Measurements from ENCODE around the genes FSTL4 and CDKN2AIPNL.

DNA sequence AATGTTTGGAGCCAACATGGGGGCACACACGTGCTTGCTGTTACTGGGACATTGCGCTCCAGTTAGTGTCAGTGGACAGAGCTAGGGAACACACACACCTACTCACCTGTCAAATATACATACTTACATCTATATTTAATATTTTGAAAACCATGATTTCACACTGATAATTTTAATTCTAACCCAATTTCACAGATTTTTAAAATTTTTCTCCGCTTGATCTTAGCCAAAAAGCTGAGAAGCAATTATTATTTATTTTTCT lies 10.2 kb downstream of the ZCCHC10 start:
- PRO-cap = no peak
- RAMPAGE, long total RNA = no peak

DNA sequence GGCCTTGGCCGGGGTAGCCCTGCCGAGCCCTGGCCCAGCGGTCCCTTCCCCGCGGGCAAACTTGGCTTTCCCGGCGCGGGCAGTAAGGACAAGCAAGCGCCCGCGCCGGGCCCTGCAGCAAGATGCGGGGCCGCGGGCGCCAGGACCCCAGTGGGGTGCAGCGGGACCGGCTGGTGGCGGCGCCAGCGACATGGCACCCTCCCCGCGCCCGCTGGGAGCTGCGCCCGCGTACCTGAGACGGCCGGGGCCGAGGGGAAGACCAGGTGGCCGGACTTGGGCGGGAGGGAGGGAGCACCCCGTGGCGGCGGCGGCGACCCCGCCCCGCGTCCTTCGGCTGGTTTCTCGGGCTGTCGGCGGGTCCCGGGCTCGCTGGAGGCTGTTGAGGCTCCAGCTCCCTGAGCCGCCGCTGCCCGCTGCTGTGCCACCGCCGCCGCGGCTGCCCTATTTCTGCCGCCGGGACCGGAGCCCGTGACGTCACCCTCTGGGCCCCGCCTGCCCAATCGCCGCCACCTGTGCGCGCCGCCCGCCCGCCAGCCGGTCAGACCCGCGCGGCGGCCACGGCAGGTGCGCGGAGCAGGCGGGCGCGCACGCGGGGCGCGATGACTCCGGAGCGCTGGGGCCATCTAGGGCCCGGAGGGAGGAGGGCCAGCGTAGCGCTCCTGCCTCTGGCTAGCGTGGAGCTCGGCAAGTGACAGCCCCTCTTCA lies at the start of gene FSTL4:
TSS of gene FSTL4 (minus strand) at position 449 of the 705 bp plus-strand sequence.
- PRO-cap = no peak
- RAMPAGE, long total RNA = no peak

DNA sequence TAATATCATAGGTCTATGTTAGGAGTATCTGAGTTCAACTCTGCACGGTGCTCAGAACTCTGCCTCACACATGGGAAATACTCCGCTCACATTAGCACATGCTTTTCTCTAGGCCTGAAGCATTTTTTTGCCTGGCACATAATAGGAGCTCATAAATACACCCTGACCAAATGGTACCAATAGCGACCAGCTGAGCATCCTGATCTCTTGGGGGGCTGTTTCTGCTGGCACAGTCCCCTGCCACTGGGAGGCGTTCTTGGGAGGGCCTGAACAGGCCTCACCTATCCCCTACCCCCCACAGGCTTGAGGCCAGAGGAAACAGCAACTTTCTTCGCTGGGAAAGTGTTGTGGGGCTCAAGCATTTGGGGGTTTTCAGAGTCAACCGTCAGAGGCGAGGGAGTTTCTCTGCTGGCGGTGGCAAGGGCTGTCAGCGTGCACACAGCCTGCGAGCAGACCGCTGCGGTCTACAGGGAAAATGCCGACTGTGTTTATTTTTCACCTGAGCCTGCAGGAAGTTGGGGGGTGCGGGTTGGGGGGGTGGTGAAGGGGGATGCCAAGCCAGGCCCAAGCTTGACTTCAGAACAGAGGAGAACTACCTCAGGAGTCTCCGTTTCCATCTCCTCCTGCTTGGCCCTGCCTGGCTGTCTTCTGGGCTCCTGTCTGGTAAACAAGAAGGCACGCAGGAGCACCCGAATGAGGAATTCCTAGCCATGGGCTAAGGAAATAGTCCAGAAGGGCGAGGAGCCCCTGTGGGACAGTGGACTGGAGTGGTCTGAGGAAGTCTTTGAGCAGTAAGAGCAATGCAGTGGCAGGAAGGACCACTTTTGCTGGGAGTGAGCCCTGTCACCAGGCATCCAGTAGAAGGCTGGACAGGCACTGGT lies 18.0 kb downstream of the TCF7 start:
- PRO-cap = no peak
- RAMPAGE, long total RNA = no peak

DNA sequence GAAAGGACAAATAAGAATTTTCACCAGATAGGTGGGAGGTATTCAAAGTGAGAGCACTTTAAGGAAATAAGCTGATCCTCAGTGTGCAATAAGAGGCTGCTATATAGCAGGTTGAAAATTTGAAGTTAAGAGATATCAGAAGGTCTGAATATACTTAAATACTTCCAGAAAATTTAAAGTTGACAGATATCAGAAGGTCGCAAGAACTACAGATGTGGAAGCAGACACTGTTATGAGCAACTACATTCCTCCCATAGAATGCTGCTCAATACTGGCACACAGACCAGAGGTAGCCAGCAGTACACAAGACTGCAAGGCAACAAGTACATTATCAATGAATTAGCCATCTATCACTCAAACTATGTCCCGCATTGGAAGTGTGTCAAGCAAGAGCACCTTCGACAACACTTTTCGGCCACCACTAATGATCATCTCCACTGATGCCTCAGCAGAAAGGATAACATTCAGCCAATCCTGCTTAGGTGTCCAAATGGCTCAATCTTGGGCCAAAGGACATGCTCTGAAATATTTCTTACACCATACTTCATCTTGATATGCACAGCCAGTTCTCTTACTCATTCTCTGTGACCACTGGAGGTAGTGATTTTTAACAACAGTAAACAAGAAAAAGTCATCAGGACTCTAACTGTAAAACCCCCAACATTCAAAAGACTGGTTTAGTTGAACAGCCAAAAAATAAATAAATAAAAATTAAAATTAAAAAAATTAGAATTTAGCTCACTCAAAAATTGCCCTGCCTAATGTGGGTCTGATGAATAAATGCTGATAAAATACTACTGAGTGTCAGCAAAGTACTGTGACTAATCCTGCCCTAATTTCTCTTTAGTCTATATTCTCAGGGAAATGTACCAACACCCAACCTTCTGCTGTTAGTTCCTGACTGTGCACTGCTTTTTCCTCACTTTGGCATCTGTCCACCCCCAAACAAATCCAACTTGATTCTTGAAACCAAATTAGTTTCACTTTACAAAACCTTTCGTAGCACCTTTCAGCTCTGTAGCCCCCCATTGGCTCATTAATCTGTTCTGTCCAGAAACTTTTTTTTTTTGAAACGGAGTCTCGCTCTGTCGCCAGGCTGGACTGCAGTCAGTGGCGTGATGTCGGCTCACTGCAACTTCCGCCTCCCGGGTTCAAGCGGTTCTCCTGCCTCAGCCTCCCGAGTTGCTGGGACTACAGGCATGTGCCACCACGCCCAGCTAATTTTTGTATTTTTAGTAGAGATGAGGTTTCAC lies 24.8 kb downstream of the SKP1 start:
- PRO-cap = no peak
- RAMPAGE, long total RNA = no peak

DNA sequence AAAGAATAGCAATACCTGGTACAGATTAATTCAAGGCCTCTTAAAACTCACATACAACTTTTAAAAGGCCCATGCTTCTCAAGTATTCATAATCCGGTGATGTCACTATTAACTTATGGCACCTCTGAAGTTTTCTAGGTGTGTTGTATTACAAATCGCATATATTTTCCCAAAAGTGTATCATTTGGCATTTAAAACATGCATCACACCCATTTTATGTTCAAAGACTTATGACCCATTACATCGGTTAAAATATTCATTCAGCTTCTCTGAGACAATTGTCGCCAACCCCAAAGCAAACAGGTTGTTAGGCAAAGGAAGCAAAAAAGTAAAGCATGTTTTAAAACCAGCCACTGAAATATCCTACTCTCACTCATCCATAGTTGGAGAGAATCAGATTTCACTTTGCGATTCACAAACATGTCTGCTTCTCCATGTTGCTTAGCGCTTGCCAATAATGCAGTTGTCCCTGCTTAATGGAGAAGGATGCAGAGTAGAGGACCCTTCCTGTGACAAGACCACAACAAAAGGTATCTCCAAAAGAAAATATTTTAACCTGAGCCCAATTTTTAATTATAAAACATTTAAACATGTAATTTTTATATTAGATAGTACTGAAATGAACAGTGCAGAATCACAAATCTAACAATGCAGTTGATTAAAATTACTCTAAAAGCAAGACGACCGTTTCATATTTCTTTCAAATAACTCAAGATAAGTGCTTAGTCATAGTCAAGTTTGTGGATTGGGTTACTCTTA lies 1.7 kb downstream of the SKP1 start:
- PRO-cap = no peak
- RAMPAGE, long total RNA = no peak

DNA sequence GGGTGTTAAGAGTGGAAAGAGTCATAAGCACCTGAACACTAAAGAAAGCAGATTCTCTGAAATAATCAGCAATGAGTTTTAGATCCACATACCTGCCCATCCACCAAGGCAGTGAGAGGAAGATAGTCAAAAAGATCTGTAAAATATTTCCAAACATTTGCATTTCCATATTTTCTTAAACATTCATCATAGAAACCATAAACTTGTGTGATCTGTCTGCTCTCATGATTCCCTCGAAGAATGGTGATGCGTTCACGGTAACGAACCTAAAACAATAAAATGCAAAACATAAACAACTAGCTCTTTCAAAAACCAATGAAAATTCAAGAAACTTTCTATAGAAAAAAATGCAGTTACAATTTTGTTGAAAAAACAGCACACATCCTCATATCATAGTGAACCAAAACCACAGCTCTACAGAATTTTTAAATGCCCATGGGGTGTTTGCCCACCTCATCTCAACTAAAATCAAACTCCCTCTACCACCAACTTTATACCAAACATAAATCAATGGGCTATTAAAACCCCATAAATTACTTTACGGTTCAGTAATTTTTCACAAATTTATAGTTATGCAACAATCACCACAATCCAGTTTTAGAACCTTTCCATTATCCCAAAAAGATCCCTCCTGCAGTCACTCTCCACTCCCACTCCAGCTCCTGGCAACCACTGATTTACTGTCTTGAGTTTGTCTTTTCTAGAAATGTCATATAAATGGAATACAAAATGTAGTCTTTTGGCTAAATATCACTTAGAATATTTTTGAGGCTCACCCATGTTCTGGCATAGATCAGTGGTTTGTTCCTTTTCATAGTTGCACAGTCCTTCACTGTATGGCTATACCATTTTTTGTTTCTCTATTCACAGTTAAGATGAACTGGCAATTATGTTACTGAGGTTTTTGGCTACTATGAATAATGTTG lies 23.9 kb downstream of the PPP2CA start:
- PRO-cap = no peak
- RAMPAGE, long total RNA = no peak

GRCh38 chr5:134335921-134336229 lies 31.1 kb downstream of the CDKL3 start:
- PRO-cap = no peak
- RAMPAGE, long total RNA = no peak

- PRO-cap = no peak
- RAMPAGE, long total RNA = no peak
These were observed 5.1 kb downstream of the UBE2B start for GRCh38 chr5:134376459-134376961.

GRCh38 chr5:134397136-134398338 lies 14.1 kb downstream of the CDKN2AIPNL start:
- PRO-cap = no peak
- RAMPAGE, long total RNA = no peak

DNA sequence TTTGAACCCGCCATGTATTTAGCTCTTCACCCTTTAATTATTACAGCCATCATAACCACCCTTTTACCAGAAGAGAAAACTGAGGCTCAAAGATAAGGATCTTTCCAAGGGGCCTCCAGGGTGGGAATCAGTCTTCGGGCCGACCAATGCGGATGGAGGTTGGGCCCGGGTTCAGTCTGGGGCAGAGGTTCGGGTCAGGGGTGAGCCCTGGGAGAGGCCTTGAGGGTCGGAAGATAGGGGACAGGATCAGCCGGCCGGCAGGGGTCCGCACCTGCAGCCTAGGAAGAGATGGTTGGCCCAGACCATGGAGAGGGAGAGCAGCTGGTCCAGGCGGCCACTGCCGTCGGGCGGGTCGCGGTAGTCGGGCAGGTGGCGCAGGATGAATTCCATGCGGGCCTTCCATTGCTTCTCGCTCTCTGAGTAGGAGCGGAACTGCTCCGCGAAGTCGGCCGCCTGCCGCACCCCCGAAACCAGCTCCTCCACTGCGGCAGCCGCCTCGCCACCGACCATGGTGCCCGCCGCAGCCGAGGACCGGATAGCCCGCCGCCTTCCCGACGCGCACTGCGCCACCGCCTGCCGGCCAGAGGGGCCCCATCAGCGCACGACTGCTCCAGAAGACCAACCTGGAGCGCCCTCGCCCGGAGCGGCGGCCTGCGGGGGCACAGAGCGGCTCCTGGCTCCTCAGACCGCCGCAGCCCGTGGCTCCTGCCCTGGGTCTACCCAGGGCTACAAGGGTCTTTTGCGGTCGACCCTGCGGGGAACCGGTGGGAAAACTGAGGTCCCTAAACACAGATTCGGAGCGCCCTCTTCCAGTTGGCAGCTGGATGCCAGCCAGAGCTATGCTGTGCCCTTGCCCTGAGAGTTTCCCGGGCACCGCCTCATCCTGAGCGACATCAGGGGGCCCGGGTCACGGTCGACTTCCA lies at the start of gene CDKN2AIPNL:
TSS of gene CDKN2AIPNL (minus strand) at position 537 of the 923 bp plus-strand sequence.
- PRO-cap = bidirectional peak, plus-strand start at position 664 of the sequence, minus-strand start at position 510 of the sequence
- RAMPAGE, long total RNA = start-site peak on the minus strand centred at position 551 of the sequence, 47 bp wide, 157 and 141 reads in 2 replicates

- PRO-cap = bidirectional peak, plus-strand start at chr5:134548286, minus-strand start at chr5:134548159
- RAMPAGE, long total RNA = no peak
These were observed 22.5 kb downstream of the JADE2 start for GRCh38 chr5:134547635-134548685.

GRCh38 chr5:134552254-134552755 lies 26.8 kb downstream of the JADE2 start:
- PRO-cap = no peak
- RAMPAGE, long total RNA = no peak

DNA sequence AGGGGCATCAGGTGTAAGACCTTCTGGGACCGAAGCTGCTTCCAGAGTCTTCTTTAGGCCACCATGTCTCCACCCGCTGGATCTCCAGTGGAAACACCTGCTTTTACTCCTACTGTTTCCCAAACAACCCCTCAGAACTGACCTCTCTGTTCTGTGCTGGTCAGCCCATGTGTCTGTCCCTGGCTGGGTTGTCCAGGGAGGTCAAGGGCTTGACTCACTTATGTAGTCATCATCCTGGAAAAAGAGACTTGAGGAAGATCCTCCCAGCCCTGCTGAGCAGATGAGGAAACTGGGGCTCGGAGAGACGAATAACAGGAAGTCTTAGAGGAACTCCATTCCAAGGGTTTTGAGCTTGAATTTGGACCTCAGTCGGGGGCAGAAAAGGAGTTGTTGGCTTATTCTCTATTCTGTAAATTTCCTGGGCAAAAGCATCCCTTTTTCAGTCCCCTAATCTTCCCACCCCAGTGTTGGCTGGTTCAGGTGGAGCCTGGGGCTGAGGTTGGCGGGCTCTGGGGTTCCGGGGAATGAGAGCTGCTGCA lies 42.6 kb downstream of the JADE2 start:
- PRO-cap = no peak
- RAMPAGE, long total RNA = no peak

DNA sequence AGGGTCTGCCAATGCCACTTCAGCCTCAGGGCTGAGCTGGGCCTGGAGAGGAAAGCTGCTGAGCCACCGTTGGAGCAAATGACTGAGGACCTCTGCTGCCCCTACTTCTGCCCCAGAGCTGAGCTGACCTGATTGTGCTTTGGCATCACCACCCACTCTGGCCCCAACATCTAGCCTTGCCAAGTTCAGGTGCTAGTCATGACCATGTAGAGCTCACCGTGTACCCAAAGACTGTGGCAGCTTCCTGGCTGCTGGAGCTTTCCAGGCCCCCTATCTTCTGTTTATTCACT lies 49.0 kb downstream of the JADE2 start:
- PRO-cap = no peak
- RAMPAGE, long total RNA = no peak

DNA sequence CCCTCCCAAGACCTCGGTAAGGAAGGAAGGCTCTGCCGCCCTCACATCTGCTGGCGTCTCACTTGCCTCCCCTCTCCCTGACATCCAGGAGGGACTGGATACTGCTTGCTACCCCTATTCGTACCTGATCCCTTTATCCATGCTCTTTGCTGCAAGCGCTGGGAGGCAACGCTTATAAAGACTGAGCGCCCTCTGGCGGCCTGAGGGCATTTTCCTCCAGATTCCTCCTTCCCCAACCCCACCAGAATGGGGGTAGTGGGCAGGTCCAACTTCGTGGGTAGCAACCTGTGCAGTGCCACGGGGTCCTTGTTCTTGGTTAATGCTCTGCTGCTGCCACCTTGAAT lies 52.3 kb downstream of the JADE2 start:
- PRO-cap = no peak
- RAMPAGE, long total RNA = no peak

GRCh38 chr5:134647535-134648306 lies 864 bp upstream of the SEC24A start:
- PRO-cap = no peak
- RAMPAGE, long total RNA = no peak

- PRO-cap = no peak
- RAMPAGE, long total RNA = no peak
These were observed 8.2 kb downstream of the DDX46 start for GRCh38 chr5:134766734-134767189.

DNA sequence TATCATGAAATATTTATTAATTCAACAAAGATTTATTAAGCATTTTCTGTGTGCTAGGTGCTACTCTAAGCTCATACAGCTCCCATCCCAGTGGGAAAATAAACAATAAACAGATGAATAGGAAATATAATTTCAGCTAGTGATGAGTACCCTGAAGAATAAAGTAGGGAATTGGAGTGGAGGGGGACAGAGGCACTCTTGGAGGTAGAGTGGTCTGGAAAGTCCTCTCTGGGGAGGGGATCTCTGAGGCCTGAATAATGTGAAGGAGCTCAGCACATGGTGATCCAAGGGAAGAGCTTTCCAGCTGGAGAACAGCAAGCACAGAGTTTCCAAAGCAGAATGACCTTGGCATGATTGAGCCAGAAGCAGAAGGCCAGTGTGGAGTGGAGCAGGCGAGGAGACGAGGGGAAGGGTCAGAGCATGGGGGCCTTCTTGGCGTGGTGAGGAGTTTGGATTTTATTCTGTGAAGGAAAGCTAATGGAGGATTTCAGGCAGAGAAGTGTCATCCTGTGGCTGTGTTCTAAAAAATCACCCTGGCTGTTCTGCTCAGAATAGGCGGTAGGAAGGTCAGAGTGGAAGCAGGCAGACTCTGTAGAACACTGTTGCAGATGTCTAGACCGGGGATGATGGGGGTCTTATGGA lies 8.3 kb downstream of the PCBD2 start:
- PRO-cap = no peak
- RAMPAGE, long total RNA = no peak

GRCh38 chr5:134926344-134927414 lies 21.7 kb downstream of the PCBD2 start:
- PRO-cap = no peak
- RAMPAGE, long total RNA = no peak

DNA sequence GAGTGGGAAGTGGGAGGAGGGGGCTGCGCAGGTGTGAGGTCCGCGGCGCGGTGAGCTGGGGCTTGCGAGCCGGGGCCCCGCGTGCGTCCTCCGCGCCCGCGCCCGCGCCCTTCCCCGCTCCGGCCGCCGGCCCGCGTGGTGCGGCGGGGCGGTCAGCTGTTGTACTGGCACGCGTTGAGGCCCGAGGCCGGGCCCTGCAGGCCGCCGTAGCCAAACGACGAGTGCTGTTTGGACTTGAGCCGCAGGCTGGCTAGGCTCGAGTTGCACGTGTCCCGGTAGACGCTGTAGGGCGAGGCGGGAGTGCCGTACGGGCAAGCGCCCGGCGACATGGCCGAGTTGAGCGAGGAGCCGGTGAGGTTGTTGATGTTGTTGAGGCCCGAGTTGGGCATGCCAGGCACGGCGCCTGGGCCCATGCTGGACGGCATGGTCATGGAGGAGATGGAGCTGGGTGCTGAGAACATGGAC lies 5.4 kb downstream of the PITX1 start:
- PRO-cap = no peak
- RAMPAGE, long total RNA = no peak